Karpas-422 (cell line): ENCODE measurements around a stretch of chr5.

DNA sequence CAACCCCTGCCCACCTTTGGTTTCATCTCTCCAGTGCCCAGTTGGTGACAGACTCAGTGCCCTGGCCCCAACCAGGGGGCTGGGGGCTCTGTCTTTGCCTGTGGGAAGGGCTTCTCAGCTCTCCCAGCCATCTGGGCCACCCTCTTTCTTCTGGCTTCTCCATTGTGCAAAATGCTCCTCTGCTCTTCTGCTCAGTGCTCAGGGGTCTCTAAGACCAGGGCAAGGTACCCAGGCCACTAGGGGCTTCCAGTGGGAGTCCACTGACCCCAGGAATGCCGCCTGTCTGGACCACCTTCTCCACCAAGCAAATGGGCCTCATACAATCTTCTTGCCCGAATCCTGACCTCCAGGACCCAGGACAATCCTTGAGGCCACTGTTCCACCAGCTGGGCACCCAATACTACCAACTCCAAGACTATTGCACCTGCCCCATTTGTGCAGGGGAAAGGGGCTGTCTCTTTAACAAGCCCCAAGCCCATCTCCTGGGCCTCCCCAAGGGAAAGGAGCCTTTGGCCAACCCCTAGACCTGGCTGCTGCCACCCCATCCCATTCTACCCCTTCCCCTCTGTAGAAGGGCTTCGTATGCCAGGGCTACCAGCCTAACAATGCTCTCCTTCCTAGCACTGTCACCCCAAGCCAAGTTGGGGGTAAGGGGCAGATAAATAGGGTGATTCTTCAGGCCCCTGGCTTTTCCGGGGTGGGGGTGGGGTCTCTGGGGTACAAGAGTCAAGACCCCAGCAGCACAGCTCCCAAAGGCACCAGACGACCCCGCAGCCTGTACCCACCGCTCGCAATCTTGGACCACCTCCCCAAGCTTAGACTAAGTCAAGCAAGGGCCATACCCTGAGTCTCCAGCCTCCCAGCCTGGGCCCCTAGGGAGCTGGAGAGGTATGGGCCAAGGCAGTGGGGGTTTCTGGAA lies 26.3 kb downstream of the PCDH1 start:
- PRO-cap = no peak
- RAMPAGE, long total RNA = no peak

DNA sequence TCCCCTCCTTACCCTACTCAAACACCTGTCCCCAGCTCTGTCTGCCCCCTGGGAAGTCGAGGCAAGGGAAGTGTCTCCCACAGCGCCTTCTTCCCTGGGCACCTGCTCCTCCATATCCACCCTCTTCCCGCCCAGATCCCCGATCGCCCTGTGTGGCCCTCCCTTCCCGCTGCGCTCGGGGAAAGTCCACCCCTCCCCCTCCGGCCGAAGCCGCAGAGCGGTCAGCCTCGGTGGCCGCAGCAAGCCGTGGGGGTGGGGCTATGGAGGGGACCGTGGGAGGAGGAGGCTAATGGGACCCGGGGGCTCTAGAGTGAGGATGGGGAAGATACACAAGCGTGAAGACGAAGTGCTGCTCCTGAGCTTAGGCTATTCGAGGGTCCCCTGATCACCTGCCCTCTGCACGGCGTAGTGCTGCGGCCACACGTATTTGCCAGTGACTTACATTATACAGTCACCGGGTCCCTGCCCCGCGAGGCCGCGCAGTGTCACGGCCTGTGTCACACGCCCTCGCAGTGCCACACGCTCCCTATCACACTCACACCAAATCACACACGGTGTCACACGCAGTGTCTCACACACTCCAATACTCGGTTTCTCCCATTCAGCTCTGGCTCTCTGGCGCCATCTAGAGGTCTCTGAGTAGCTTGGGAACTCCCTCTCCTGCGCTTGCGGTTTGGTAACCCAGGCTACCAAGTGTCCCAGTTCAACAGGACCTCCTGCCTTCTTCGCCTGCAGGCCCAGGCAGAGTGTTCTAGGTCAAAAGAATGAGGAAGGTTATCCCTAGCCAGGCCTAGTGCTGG lies 720 bp upstream of the PCDH1 start:
- PRO-cap = no peak
- RAMPAGE, long total RNA = no peak

DNA sequence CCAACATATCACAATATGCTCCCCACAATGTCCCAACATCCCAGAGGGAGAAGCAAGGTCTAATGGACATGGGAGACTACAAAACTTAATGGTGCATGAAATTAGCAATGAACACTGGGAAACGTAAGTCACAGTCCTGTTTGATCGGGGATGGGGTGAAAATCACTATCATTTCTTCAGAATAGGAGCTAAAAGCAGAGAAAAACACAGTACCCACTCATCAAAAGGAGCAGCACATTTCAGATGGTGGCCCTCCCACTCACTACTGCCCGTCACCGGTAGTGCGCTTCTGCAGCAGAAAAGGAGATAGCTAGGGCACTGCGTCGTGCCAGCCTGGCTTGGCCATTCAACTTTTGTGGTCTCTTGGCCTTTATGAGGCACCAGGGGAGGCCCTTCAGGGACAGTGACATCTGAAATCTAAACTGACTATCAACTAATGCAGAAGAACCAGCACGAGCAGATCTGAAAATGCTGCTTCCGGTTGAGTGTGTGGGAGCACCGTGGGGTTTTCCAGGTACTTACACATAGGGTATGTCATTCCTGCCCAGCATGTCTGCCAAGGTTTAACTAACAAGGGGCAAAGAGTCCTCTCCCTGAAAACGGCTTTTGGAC lies 20.4 kb upstream of the NDFIP1 start:
- PRO-cap = no peak
- RAMPAGE, long total RNA = no peak

- PRO-cap = no peak
- RAMPAGE, long total RNA = no peak
These were observed 13.5 kb upstream of the NDFIP1 start for GRCh38 chr5:142095099-142095390.

DNA sequence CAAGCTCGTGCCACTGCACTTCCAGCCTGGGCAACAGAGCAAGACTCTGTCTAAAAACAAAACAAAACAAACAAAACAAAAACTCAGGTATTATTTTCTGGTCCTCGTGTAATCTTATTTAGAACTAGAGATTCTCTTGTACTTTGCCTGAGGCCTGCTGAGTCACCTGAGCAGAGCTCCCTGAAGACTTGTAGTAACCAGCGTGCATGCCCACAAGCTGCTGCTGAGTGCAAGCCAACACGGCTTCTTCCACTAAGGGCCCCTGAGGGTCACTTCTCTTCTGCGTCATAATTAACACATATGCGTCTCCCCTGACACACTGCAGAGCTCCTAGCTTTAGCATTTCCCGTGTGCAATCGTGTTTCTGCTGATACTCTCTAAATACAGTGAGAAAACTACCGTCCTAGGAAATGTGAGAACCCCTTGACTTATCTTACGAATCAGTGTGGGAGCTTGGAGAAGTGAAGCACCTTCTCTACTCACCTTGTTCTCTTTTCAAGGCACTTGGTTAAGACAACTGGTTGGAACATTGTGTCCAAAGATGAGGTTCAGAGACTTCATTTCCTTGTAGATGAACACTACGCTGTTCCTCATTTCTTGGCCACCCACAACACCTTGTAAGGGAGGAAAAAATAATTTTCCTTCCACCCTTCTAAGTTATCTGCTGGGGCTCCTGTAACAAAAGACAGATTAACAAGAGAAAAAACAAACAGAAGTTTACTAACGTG lies 10.8 kb upstream of the NDFIP1 start:
- PRO-cap = no peak
- RAMPAGE, long total RNA = no peak

- PRO-cap = no peak
- RAMPAGE, long total RNA = no peak
These were observed 57.9 kb downstream of the NDFIP1 start for GRCh38 chr5:142166328-142166936.

GRCh38 chr5:142301513-142301751 lies 23.4 kb downstream of the SPRY4 start:
- PRO-cap = no peak
- RAMPAGE, long total RNA = no peak

DNA sequence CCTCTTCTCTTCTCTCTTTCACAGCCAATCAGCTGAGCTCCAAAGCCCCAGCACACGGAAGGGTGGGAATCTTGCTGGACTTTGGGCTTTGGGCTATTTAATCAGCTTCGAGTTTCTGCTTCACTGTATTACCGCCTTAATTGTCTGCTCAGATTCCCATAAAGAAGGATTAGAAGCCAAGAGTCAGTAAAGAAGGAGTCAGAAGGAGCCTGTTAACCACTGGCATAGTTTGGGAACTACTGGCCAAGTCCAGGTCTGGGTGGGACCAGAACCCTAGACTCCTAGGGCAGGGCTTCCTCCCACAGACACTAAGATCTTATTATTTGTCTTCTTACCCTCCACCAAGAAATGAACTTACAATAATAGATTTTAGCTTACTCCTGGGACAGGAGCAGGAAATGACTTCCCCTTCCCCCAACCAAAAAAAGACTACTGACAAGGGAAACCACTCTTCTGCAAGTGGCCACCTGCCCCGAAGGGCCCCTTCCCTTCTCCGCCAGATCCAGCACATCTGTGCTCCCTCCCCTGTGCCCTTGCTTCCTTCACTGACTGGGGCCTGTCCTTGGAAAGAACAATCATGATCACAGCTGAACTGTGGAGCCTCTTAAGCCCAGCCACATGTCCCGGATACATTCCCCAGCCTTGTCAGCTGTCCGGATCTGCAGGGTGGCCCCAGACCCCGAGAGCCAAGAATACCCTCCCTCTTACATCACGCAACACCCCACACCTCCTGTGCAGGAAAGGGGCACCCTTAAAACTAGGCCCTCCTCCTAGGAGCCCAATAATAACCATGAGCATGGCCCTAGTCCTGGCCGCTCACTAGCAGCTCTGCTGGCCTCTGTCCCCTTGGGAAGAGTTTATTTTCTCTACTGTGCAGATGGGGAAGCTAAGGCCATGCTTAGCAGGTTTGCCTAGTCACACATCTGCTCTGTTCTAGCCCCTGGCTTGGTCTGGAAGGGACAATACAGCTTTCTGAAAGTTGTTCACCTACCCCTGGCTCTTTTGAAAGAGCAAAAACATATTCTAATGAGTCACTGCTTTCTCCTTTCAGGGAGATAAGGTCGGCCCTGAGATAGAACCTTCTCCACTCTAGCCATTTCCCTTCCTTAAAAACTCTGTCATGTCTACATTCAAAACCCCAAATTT lies 4.0 kb downstream of the SPRY4 start:
- PRO-cap = no peak
- RAMPAGE, long total RNA = no peak

DNA sequence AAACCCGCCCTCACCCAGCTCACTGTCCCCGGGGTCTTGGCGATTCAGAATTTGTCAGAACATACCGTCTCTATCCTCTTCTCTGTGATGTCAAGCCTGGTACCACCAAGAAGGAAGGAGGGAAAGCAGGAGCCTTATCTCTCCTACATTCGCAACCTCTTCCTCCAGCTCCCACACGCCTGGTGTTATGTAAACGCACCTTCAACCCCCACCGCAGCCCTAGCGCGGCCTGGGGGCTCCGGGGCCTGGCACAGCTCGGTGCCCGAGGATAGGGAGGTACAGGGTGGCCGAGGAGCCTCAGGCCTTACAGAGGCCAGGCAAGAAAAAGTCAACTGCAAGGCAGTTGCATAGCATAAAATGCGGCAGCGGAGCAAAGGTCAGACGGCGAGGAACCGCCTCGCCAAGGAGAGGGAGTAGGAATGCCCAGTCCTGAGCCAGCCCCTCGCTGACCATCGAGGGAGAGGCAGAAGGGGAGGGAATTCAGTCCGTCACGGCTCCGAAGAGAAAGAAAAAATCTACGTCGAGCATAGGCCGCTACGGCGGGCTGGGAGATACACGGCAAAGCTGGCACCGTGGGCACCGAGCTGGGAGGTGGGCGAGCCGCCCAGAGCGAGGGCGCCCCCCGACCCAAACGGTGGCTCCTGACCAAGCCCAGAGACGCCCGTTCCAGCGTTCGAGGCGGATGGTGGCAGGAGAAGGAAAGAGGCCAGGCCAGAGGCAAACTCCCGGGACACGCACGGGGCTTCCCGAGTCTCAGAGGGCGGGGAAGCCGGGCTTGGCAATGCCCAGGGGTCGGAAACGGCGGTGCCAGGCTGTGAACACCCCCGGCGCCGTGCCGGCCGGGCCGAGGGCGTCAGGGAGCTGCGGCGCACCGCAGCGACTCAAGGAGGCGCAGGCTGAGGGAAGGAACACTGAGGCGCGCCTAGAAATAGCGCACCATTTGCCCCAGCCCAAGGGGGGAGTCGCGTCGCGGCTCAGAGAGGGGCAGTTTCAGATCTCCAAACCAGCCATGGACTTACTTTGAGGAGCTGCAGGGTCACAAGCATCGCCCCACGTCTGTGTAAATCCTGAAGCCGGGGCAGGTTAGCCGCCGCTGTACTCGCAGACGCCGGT lies 640 bp downstream of the SPRY4 start:
- PRO-cap = no peak
- RAMPAGE, long total RNA = no peak

DNA sequence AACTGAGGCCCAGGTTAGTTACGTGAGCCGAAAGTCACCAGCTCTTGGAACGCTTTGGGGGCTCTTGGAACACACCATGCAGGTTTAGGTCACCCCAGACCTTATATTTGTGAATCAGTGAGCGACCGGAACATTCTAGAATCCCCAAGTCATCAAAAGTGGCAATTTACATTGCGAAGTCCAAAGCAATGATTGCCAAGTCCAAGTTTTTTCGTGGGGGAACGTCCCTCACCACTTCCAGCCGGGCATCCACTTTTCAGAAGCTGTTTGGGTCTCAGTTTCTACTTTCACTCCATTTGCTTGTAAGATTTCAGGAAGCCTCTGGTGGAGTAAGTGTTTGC lies 32.7 kb upstream of the SPRY4 start:
- PRO-cap = no peak
- RAMPAGE, long total RNA = no peak

- PRO-cap = no peak
- RAMPAGE, long total RNA = no peak
These were observed 84.0 kb upstream of the SPRY4 start for GRCh38 chr5:142408750-142409230.

- PRO-cap = no peak
- RAMPAGE, long total RNA = no peak
These were observed 113.8 kb upstream of the SPRY4 start for GRCh38 chr5:142438481-142439115.

DNA sequence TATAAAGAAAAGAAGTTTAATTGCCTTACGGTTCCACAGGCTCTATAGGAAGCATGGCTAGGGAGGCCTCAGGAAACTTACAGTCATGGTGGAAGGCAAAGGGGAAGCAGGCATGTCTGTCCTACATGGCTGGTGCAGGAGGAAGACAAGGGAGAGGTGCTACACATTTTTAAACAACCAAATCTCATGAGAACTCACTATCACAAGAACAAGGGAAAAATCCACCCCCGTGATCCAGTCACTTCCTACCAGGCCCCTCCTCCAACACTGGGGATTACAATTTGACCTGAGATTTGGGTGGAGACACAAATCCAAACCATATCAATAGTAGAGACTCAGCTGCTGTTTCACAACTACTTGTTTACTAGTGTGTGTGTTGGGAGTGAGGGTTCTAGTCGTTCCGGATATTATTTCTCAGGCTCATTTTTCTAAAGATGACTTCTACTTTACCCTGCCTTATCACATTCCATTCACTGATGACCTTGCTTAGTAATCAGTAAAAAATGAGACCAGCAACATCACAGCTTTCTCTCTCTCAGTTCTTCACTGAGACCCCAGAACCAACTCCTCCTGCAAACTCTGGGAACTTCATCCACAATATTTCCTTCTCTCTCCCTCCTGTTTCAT lies 121.3 kb upstream of the SPRY4 start:
- PRO-cap = no peak
- RAMPAGE, long total RNA = no peak

- PRO-cap = no peak
- RAMPAGE, long total RNA = no peak
These were observed 164.3 kb downstream of the FGF1 start for GRCh38 chr5:142521615-142521930.

DNA sequence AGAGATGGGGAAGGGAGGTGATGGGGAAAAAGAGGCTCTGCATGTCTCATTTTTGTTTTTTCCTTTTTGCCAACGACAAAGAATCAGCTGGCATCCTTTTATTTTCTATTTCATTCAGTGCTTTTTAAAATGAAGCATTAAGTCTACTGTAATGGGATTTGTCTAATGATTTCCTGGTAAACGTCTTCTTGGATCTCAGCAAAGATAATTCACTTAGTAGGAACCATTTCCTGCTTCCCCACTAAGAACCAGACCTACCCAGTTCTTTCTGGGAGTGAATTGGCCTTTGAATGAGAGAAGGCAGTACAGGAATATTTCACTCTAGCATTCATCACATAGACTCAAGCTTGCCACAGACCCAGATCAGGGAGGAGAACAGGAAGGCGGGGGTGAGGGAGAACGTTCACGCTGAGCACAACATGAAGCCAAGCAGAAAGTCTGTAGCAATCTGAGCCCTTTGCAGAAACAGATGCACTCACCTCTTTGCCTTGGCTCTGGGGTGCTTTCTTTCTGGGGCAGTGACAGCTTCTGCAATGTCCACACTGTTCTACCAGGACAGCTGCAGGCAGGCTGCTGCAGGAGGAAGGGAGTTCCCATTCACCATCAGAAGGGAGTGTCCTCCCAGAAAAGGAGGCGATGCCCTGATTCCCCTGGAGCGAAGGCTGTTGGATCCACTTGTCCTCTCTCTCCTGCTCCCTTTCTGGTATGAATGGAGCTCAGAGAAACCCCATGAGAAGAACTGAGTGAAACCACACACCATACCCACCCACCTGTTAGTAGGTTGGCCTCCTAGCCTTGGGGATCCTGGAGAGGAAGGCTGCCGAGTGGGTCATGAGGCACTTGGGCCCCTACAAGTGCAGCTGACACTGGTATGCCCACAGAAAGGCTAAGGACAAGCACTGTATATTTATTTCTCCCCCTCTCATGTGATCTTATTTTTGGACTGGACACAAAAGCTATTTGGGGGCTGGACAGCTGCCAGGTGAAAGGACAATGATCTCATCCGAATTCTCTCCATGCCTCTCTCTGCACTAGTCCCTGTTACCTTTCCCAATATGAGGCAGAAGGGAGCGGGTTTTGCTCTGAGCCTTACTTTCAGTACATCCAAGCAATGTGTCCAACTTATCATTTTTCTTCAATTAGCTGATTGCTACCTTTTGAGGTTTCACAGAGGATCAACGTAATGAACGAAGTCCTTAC lies 11.7 kb upstream of the FGF1 start:
- PRO-cap = no peak
- RAMPAGE, long total RNA = no peak

DNA sequence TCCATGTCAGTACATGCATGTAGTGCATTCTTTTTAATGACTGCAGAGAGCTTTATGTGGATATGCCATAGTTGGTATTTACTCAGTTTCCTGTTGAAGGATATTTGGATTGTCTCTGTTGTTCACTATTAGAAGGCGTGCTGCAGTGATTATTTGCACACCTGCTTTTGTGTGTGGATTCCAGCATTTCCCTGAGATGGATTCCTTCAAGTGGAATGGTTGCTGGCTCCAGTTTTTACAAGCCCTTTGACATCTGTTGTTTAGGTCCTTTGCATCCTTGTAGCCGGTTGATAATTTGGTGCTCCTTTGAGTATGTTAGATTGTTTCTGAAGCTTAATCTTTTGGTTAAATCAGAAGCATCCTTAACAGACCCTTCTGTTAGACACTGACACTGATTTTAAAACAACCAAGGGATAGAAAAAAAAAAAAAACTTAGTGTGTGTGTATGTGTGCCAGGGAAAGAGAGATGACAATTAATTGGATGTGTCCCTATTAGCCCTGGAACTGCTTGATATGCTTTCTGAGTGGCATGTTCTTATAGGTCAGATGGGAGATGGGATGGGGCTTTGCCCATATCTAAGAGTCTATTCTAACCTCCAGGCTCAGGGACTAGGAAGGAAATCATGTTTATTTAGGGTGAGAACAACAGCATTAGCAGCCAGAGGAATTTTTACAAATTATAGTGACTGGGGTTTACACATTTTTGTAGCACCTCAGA lies 8.5 kb downstream of the ARHGAP26 start:
- PRO-cap = no peak
- RAMPAGE, long total RNA = no peak

GRCh38 chr5:142808467-142808947 lies 38.3 kb downstream of the ARHGAP26 start:
- PRO-cap = no peak
- RAMPAGE, long total RNA = no peak

DNA sequence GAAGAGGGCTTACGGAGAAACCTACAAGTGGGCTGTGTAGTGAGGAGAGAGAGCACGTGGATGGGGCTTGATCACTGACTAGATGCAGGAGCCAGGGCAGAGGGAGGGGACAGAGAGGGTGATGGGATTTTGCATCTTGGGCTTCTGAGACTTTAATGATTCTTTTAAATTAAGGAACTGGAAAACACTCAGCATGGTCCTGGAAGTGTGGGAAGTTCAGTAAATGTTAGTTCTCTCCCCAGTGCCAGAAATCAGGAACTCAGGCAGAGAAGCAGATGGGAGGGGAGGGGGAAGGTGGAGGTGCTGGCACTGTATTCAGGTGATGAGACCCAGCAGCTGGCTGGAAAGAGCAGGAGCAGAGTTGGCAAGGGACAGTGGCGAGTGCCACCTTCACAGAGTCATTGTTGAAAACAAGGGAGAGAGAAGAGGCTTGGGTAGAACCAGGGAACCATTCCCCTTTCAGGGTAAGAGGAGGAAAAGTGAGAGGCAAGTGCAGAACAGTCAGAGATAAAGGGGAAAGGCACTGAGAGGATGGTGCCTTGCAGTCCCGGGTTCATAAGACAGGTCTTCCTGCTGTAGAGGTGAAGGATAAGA lies 46.9 kb downstream of the ARHGAP26 start:
- PRO-cap = no peak
- RAMPAGE, long total RNA = no peak

DNA sequence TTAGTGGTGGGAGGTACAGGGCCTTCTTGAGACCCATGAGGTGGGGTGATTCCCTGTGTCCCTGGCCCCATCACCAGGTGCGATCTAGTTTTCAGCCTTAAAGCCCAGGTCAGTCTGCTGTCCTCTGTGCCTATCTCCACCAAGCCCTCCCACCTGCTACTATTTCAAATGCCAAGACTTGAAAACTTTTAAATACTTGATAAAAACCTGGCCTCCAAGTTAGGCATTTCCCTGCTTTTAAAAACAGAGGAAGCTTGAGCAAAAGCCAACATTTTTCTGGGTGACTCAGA lies 56.4 kb downstream of the ARHGAP26 start:
- PRO-cap = no peak
- RAMPAGE, long total RNA = no peak

- PRO-cap = no peak
- RAMPAGE, long total RNA = no peak
These were observed 76.4 kb downstream of the ARHGAP26 start for GRCh38 chr5:142846520-142847045.